Airway epithelial cell (primary cell): Measurements from ENCODE around the genes CDRT15, FBXW10B, ZNF286A and ADORA2B.

DNA sequence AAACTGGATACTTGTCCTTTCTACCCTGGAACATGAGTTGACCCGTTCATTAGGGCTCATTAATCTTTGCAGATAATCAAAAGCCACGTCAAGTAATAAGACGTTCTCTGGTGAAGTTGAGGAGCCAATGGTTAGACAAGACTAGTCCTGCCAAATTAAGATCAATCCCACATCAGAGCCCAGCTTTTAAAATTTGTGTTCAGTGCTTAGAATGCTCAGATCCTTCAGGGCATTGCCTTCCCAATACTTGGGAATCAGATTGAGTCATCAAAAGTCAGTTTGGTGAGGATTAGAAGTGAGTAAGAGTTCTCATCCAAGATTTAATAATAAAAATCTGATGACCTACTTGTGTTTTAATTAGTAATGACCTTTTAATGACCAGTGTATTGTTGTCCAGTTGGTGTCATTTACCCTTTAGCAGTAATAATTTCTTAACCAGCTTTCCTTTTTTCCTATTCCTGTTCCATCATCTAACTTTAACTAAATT is 19.8 kb downstream of the MAP2K4 start:
- RAMPAGE, long total RNA: no peak

GRCh38 chr17:12792554-12793137 is 3.3 kb downstream of the ARHGAP44 start:
- RAMPAGE, long total RNA: no peak

GRCh38 chr17:12831178-12831432 is 41.8 kb downstream of the ARHGAP44 start:
- RAMPAGE, long total RNA: no peak

GRCh38 chr17:13223074-13223616 is 205.3 kb upstream of the ELAC2 start:
- RAMPAGE, long total RNA: no peak

- RAMPAGE, long total RNA: no peak
These were observed 137.3 kb upstream of the COX10 start for GRCh38 chr17:13931758-13932587.

DNA sequence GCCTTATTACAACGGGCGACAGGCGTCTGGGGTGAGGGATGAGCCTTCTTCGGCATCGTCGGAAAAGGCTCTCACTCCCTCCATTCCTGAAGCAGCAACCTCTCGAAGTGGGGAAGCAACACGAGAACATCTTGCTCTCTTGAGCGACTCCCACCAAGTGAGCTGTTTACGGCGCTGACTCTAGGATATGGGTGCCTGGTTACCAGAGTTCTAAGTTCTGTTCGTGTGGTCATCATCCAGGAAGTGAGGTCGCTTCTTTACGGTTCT is at the start of gene CDRT15:
Gene CDRT15, minus strand, starts transcription at position 159 of the 267 bp plus-strand sequence.
- RAMPAGE, long total RNA: no peak

DNA sequence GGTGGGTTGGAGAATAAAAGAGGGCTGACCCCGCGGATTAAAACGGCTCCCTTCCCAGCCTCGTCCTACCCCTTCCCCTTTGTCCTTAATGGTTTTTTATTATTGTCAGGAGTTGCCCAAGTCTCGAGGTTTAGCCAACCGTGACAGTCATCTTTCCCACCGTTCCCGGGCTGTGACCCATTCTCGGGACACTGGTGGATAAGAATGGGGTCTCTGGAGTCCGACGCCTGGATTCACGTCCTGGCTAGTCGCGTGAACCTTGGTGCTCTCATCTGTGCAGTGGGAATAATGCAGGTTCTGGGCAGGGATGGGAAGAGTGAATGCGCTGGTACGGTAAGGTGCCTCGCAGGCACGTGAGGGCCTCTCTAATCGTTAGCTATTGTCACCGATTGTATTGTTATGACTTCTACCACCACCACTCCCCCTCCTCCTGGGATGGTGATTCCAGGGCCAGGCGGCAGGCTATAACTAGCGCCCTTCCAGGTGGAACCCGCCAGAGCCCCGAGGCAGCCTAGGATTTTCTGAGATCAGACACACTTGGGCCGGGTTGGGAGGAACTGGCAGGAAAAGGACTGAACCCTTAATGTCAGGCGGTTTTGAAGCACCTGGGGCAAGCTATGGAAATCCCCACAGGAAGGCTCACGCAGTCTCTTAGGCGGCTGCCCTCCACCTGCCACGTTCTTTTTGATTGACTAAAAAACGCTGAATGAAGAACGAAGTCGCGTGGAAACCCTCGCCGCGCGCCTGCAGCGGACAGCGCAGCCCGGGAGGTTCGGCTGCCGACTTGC is 2.6 kb downstream of the HS3ST3B1 start:
- RAMPAGE, long total RNA: no peak

DNA sequence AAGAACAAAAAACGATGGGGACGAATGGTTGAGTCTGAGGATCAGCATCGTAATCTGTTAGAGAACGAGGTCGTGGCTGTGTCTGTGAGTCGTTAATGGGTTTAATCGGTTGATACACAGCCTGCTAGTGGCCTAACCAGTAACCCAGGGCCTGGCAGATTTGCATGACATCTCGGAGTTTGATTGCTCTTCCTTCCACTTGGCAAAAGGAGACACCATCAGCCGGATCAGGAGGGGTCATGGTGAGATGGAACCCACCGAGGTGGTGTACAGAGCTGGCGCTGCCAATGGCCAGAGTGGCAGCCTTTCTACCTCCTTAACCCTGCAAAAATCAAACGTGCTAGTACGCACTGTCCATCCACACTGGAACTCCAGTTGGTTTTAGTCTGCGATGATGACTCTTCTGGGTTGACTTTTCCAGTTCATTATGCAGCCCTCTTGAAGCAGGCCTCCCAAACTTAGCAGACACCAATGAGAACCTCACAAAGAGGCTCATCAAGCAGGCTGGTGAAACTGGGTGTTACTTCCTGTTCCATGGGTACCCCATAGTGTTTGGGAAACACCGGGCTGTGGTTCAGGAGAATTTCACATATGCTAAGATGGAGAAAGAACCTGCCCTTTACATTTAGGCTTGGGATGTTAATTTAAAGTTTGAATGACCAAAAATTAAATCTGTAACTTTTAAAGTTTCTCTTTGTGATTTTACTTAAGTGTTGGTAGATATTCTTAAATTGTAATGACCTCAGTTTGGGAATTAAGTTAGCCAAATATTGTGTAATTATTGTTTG is 4.1 kb downstream of the HS3ST3B1 start:
- RAMPAGE, long total RNA: no peak

DNA sequence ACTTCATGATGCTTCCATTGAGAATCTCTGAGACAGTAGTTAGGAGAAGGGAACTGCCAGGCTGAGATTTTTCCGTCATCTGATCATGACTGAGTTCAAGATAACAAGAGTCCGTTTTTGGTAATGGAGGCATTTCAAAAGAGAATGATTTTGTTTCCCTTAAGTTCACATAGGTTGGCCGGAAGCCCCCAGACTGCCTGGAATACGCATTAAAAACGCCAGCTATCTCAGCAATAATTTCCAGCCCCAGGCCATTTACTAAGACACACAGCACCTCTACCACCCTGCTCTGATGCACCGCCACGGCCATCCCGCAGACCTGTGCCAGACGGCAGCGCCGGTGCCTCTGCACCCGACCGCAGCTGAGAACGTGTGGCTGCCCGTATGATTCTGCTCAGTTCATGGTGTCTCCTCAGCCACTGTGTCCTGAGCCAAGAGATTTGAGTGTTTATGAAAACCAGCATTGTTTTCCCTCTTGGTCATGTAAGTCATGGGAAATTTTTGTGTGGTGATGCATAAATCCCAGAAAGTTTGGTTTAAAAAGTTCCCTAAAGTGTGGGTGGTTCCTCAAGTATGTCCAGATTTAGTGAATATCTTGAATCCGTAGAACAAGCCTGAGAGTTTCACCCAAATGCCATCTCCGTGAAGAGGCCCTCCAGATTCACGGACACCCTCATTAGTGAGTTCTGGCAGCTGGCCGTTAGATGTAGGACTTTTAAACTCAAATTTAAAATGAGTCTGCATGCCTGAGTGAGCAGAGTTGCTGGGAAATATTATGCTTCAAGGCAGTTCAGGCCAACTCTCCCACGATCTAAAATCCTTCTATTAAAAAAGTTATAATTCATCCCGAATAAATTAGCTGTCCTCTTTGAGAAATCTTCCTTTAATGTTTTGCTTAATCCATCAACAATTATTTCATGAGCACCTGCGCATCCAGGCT is 57.7 kb downstream of the CDRT4 start:
- RAMPAGE, long total RNA: no peak

GRCh38 chr17:15456865-15458014 is 10.2 kb downstream of the CDRT4 start:
- RAMPAGE, long total RNA: no peak

DNA sequence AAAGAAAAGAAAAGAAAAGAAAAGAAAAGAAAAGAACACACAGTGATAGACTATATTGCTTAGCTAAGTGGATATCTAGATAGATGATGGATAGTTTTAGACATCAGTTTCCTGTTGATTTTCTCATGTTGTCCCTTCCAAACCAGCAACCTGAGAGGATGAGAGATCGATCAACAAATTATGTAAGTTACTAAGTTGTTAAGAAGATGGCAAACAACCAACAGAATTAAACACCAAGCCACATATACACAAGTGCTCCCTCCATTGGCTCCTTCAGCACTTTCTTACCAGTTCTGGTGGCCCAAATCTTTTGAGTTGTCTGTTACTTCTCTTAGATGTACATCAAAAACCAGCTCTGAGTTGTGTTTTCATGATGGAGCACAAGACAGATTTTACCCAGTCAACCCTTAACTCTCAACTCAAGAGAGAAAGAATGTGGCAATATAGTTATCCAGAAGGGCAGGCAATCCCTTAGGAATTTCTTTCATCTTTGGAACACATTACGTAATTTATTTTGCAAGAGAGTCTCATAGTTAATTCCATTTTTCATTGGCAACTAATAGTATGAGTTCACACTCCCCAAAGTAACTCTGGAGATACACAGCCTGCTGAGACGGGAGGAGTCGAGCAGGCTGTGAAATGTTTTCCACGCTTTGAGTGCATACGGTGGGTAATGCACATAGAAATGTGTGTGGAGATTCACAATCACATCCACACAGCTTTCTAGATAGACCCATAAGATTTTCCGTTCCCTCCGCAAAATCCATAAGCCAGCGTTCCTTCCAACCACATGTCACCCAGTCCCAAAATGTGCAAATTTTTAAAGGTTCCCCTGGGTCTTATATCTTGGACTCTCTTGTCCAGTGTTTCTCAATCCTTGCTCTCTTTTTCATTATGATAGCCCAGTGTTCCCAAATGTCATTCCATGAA is 8.2 kb upstream of the CDRT4 start:
- RAMPAGE, long total RNA: no peak

DNA sequence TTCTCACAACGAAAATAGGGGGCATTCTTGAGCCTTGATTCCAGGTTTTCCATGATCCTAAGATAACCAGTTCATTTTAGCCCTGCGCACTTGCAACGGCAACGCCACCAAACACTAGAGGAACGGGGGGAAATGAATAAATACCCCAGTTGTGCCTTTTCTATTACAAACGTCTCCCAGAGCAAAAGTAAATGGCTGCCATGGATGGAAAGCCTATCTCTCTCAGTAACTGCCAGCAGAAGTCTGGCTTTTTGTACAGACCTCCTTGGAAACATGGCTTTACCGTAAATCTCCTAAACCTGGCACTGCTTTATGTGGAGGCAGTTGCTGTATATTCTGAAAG is at the start of gene FBXW10B:
Gene FBXW10B, minus strand, starts transcription at position 245 of the 343 bp plus-strand sequence.
- RAMPAGE, long total RNA: no peak

GRCh38 chr17:15649559-15650624 is 30.4 kb upstream of the FBXW10B start:
- RAMPAGE, long total RNA: no peak

- RAMPAGE, long total RNA: start-site peak on the plus strand at chr17:15699757-15699768, 91 and 44 reads in 2 replicates
These were observed at the start of gene ZNF286A for GRCh38 chr17:15699209-15700506. Gene ZNF286A, plus strand, starts transcription at chr17:15699752.

GRCh38 chr17:15944802-15945582 is at the start of gene ADORA2B:
Gene ADORA2B, plus strand, starts transcription at chr17:15945130.
- RAMPAGE, long total RNA: no peak

DNA sequence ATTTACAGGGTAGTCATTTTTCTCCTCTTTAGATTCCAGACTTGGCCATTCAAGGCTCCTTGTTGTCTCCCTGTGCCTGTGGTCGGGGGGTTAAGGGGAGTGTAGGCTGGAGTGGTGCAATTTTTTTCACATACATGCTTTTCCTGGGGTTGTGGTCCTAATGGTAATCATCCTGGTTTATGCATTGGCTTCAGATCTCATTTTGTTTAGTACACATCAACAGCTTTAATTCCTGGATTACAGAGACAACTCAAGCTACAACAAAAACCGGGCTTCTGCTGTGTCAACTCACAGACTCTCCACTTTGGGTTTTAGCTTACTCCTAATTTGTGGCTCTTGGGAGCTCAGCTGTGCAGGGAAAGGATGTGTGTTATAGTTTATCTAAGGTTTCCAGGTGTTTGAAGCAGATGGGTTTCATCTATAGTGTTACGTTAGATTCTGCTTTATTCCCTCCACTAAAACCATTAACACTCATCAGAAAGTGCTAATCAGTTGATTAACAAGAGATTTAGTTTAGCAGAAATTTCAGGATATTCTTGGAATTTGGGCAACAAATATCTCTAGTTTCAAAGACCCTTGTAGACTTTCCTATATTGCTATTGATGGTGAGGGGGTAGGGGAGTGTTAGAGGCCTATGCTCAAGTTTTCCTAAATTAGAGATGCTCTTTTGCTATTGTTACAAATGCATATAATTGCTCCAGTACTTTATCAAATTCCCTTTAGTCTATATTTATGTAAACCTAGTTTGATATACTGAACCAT is 22.5 kb downstream of the TTC19 start:
- RAMPAGE, long total RNA: no peak

- RAMPAGE, long total RNA: no peak
These were observed 80.7 kb downstream of the TTC19 start for GRCh38 chr17:16080296-16080728.

GRCh38 chr17:16213473-16213763 is 1.9 kb downstream of the NCOR1 start:
- RAMPAGE, long total RNA: no peak

- RAMPAGE, long total RNA: no peak
These were observed 26.7 kb downstream of the PIGL start for GRCh38 chr17:16243785-16244131.

- RAMPAGE, long total RNA: no peak
These were observed 38.5 kb downstream of the PIGL start for GRCh38 chr17:16255236-16256103.